Epithelial cell of proximal tubule (primary cell): Measurements from ENCODE around the genes DAPK2 and PDCD7.

DNA sequence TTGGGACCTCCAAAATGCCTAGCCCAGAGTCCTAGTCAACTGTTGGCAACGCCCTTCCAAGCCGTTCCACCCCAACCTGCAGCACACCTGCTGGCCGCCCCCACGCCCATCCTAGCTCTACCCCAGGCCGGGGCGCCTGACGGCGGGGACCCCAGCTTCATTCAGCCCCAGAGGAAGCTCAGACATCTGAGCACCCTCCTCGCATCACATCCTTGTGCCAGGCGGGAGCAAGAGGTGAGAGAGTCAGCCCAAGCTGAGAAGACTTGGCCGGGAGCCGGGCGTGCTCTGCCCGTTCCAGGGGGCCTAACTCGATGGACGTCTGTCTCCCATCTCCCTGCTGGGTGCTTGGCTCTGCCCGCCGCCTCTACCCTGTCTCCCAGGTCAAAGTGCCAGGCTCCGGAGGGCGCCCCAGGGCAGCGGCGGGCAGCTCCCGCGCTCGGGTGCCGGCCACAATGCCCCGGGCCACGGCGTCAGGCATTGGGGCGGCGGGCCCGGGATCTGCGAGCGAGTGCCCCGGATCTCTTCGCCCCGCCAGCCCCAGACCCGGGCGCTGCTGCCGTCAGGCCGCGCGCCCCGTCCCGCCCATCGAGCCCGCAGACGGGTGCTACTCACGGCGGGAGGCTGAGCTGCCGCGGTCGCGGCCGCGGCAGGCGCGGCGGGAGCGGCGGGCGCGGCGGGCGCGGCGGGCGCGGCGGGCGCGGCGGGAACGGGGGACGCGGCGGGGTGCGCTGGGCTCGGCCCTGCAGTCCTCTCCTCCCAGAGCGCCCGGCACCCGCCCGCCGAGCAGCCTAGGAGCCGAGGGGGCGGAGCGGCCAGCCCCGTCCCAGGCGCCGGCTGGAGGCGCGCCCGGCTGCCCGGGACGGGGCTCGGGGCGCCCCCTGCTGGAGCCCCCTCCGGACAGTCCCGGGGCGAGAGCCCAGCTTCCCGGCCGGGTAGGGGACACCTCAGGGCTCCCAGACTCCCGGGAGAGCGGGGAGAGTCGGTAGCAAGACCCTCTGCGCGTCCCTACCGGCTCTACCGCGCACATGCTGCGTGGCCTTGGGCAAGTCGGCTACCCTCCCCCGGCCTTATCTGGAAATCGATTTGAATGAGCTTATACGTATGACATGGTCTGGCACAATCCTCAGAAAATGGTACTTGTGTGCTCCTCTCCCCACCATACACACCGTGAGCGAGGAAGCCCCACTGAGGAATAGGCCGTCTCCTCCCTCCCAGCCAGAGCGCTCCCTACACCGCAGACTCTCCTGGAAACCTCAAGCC lies at the start of gene DAPK2:
Gene DAPK2, minus strand, starts transcription at position 800 of the 1,260 bp plus-strand sequence.
- RAMPAGE, long total RNA: no peak
- RRBS: 2% methylated on average over 34 of the region's 120 CpGs

GRCh38 chr15:64096266-64096938 lies 620 bp downstream of the SNX1 start:
- RAMPAGE, long total RNA: no peak
- RRBS: 3% methylated on average over 4 of the region's 29 CpGs

DNA sequence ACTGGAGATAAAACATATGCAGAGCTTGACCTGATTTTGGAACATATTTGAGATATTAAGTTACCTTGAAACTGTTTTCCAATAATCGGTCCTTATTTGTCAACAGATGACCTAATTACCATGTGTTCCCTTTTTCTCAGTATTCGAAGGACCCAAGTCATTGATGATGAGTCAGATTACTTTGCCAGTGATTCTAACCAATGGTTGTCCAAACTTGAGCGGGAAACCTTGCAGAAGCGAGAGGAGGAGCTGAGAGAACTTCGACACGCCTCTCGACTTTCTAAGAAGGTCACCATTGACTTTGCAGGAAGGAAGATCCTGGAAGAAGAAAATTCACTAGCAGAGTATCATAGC lies 21.8 kb downstream of the TRIP4 start:
- RAMPAGE, long total RNA: no peak
- RRBS: no CpG with 5 or more reads among the region's 7 CpGs

DNA sequence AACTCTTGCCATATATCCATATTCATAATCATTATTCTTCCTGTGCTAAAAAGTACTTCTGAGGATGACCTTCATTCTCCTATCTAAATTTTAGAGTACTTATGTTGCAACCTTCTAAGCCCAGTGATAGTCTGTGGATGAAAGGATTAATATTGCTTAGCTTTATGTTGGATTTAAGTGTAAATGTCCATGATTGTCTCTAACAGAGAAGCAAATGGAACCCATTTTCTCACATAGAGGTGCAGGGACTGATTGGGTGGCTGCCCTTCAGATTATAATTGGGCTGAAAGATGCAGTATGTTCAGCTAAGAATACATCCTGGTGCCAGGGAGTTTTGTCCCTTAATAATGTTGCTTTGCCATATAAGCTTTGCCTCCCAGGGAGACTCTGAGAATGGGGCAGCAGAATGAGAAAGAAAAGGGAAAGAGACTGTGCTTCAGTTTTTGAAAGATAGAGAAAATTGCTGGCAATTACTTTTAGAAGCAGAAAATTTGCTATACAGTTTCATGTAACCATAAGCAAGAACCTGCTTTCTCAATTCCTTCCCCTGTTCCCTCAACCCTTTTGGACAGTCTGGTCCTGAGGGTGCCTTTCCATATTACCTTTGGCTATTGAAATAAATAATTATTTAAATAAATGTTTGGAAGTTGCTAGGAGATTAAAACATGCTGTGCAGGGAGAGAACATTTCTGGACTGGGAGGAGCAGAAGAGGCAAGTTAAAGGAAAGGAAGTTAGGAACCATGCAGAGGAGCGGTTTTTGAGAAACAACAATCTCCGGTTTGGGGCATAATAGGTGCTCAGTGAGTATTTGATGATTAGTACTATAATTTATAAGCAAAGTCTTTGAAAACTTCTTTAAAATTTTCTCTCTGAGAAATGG lies 41.5 kb downstream of the ZNF609 start:
- RAMPAGE, long total RNA: no peak
- RRBS: no CpG with 5 or more reads among the region's 2 CpGs

DNA sequence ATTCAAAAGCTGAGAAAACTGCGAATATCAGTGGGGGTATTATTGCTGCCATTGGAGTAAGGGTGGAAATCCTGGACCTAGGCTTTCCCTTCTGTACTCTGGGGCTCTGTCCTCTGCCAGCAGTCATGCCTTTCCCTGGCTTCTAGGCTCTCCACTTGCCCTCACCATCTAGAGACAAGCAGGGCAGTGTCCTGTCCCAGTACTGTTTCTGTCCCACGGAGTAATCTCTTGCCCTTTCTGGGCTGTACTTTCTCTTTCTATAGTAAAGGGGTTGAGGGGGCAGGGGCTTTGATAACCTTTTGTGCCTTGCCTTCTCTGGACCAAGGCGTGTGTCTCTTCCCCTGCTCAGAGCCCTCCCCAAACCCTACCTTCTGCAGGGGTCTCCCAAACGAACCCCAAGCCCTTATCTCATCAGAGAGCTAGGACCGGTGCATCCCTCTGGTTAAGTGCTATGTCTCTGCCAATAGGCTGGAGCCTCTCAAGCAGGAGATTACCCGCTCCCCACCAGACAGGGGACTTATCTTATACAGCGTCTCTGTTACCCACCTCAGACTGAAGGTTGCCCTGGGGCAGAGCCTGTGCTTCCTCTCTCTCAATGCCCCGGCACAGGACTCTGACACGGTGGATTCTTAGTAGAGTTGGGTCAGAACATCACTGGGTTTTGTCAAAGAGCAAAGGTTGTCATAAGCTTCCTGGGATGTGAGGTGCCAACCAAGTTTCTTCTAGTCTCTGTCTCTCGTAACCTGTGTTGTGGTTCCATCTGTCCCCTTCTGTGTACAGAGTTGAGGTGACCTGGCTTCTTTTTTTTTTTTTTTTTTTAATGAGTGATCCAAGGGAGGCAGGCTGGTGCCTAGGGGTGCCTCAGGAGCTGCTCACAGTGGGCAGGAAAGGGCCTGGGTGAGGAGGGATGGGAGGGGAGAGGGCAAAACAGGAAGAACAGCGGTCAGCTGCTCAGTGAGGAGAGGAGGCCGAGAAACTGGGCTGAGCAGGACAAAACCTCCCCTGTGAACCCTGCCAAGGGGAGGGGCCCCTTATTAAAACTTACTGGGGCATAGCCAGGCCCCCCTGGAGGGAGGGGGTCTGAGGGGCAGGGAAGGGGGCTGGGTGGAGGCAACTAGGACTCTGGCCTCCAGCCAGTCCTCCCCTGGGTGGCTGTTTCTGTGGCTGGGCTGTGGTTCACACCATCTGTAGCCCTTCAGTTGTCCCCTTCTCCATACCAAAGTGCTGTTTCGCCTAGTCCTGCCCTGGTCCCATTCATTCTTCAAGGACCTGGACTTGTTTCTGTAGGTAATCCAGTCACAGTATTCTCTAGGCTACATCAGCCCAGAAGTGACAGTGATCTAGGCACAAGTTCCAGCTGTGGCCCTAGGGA lies 3.2 kb downstream of the PLEKHO2 start:
- RAMPAGE, long total RNA: no peak
- RRBS: no CpG with 5 or more reads among the region's 13 CpGs

DNA sequence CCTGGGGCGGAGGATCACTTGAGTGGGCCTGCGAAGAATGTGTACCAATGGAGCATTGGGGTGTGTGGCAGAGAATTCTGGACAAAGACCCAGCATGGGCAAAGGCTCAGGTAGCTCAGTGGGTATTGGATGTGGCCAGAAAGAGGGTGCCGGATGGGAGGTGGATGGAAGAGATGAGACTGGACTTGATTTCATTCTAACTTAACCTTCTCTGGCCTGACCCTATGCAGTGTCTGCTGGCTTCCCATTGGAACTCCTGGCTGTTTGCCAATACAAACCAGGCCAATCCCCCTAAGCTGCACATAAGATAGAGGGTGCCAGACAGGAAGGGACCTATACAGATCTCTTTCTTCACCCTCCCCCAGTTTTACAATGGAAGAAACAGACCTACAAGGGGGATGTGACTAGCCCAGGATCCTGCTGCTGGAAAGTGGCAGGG lies 1.2 kb downstream of the ANKDD1A start:
- RAMPAGE, long total RNA: no peak
- RRBS: no CpG with 5 or more reads among the region's 3 CpGs

DNA sequence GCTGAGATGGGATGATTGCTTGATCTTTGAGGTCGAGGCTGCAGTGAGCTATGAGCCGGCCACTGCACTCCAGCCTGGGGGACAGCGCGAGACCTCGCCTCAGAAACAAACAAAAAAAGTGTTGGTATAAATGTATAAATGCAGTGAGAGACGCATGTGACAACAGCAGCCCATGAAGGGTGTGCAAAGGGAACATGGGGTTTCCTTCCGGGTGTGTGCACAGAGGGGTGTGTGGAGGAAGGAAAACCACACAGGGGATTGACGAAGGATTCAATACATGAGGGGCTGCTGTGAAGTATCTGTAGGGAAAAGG lies 1.2 kb downstream of the MTFMT start:
- RAMPAGE, long total RNA: no peak
- RRBS: no CpG with 5 or more reads among the region's 8 CpGs

DNA sequence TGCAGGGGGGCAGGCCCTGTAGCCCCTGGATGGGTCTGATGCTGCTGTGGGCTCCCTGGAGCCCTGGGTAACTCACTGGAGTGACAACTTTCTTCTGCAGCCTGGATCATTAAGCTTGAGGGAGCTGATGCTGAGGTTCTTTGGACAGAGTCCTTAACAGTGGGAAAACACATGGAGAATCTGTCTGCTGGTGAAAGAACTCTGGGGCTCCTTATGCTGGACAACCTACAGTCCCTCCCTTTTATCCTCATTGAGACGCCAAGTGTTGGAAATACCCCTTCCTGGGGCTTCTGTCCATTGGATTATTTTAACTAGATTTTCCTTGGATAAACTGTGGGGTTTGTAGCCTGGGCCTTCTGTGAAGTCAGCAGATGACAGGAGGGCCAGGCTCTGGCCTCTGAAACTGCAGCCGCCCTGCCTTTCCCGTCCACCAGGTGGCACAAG lies 8.9 kb downstream of the SLC51B start:
- RAMPAGE, long total RNA: no peak
- RRBS: no CpG with 5 or more reads among the region's 3 CpGs

GRCh38 chr15:65069287-65069829 lies 1.6 kb upstream of the RASL12 start:
- RAMPAGE, long total RNA: no peak
- RRBS: no CpG with 5 or more reads among the region's 4 CpGs

DNA sequence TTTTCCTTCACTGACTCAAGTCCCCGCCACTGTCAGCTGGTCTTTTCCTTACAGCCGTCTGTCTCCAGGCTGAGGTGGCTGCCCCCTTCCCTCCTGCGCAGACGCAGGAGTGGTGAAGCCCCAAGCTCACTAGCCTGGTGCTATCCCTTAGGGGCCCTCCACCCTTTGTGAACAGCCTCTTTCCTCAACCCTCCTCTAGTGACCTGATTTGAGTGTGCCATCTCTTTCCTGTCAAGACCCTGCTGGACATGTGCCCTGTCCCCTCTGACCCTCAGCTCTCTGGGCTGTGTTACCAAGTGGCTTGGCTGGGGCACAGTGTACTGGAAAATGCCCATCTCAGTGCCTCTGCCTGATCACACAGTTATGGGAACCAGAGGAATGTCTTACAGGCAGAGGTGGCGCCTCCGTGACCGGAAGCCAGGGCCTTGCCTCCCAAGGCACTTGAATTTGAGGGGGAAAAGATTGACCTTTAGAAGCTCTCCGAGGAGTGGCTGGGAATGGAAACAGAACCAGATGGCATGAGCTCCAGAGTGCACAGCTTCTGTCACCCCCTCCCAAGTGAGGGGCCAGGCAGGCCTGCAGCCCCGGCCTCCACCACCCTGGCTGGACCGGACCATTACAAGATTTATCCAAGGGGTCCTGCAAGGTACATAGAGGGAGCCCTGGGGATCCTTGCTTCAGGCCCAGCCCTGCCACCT lies 8.8 kb downstream of the KBTBD13 start:
- RAMPAGE, long total RNA: no peak
- RRBS: no CpG with 5 or more reads among the region's 10 CpGs

DNA sequence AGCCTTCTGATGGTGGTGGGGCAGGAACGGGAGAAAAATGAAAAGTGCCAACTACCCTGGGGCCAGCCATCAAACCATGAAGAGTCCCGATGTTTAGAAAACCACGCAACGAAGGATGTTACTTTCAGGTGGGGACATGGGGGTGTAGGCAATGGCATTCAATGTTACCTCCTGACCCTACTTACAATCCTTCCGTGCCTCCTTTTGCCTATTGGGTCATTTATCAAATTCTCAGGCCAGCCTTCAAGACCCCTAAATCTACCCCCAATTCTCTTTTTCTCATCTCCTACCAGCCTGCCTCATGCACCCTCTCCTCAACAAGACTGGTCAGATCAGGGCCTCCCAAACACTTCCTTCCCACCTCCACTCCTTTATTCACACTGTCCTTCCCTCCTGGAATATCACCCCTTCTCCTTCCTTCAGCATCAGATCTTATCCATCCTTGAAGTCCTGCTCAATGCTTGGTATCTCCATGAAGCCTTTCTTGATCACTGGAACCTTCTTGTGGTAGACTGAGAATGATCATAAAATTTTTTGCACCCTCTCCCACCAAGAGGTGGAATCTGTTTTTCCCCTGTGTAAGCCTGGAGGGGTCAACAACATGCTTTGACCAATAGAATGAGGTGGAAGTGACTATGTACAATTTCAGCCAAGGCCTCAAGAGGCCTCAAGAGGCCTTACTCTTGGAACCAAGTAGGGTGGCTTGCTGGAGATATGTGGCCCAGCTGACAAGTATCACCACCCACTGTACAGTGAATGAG lies 16.9 kb downstream of the UBAP1L start:
- RAMPAGE, long total RNA: no peak
- RRBS: no CpG with 5 or more reads among the region's 5 CpGs

DNA sequence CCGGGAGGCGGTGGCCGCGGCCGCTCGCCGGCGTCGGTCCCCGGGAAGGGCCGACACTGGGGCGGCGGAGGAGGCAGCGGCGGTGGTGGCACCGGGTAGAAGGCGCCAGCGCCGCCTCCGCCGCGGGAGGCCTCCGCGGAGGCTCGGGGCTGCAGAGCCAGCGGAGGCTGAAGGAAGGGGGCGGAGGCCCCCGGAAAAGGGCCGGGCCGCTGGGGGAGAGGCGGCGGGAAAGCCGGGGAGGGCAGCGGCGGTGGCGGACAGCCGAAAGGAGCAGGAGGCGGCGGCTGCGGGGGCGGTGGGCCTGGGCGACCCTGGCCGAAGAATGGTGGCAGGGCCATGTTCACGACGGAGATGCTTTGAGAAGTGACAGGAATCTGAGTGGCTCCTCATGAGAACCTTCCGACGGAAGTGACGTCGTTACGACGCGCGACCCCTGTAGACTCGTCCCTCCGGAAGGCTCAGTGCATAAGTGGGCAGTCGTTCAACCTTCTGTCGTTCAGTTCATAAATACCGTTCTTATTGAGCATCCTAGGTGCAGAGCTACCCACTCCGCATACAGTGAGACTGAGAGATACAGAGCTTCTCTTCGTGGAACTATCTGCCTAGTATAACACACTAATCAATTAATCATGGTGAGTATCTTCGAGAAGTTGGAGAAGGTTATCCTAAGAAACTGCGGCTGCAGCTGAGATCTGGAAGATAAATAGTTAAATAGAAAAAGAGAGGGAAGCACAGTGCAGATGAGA lies at the start of gene PDCD7:
Gene PDCD7, minus strand, starts transcription at position 365 of the 746 bp plus-strand sequence.
- RAMPAGE, long total RNA: no peak
- RRBS: 1% methylated on average over 14 of the region's 62 CpGs

- RAMPAGE, long total RNA: no peak
- RRBS: no CpG with 5 or more reads among the region's 4 CpGs
Observed at GRCh38 chr15:65311831-65312335, 25.2 kb upstream of the PARP16 start.

- RAMPAGE, long total RNA: no peak
- RRBS: no CpG with 5 or more reads among the region's 1 CpG
Observed at GRCh38 chr15:65686652-65687029, 64.9 kb downstream of the SLC24A1 start.

DNA sequence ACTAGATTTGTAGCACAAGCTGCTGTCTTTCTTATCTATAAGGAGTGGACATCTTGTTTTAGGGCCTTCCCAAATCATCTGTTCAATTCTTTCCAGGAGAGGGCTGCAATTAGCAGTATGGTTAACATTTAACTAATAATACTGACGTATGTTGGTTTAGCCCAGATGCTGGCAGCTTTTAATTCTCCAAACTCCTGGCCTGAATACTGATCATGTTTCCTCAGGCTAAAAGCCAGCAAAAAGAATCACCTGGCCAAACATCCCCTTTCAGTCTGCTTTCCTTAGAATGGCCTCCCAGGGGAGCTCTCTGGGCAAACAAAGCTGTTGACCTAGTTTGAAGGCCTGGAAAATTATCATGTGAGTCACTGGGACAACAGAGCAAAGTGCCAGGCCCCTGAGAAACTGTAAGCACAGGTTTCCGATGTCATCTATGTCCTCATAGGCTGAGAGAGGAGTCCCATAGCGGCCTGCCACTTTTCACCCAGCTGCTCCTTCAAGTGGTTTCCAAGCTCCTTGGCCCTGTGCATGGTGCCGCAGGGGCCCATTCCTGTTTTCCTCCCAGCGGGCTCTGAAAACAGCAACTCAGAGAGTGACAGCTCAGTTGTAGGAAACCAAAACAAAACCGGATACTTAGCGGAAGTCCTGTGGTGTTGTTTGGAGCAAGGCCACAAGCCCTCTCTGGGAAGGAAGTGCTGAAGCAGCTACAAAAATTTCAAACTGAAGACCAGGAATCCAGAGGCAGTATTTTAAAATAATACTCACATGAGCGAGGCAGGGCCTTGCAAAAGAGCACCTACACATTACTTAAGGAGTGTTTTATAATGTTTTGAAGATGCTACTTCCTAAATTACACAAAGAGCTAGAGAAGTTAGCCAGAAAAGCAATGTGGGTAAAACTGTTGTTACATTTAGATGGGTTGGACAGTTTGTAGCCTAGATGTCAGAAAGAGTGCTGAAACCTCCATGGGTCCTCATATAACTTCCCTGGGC lies 36.5 kb upstream of the RAB11A start:
- RAMPAGE, long total RNA: no peak
- RRBS: no CpG with 5 or more reads among the region's 8 CpGs

DNA sequence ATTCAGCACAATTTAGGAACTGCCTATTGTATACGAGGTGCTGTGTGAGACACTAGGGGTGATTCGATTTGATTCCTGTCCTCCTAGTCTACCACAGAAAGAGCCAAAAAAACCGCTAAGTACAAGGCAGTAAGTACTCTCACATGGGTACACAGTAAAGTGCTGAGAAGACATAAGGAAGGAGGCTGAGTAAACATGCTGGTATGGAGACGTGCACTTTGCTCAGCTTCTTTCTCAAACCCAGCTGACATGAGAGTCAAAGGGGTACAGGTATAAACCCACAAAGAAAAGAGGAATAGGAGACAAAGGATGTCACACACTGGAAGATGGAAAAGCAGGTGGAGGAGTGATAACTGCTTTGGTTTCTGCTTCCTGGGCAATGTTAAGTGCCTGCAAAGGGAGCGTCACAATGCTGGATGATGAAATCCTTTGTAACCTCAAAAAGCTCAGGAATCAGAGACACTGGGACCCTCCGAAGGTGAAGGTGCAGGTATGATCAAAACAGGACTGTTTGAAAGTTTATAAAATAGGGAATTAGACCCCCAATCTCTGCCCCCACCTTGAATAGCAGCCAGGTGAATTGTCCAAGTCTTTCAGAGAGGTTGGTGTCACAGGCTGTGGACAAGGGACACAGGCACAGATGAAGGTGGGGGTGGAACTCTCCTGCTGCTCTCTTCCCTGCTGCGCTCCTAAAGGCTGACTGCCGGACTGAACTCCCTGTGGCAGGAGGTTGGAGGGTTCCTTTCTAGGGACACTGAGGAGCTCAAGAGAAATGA lies 101.8 kb downstream of the RAB11A start:
- RAMPAGE, long total RNA: no peak
- RRBS: no CpG with 5 or more reads among the region's 8 CpGs

- RAMPAGE, long total RNA: no peak
- RRBS: 5% methylated on average over 18 of the region's 45 CpGs
Observed at GRCh38 chr15:65981814-65982765, 112.8 kb downstream of the RAB11A start.

GRCh38 chr15:66163514-66164051 lies 90.0 kb downstream of the MEGF11 start:
- RAMPAGE, long total RNA: no peak
- RRBS: no CpG with 5 or more reads among the region's 11 CpGs

DNA sequence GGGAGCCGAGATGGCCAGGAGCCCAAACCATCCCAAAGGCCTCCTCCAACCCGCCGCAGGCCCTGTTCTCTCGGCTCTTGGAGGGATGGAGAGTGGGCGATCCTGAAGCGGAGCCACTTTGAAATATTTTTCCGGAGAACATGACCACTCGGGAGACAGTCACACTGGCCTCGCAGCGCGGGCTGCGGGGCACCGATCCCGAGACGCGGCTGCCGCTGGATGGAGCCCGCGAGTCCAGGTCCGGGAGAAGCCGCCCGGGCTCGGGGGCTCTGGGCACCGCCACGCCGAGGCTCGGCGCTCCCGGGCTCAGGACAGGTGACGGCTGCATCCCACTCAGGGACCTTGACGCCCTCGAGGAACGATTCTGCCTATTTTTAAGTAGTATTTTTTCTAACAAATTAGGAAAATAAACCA lies 1.2 kb downstream of the MEGF11 start:
- RAMPAGE, long total RNA: no peak
- RRBS: 1% methylated on average over 12 of the region's 33 CpGs

- RAMPAGE, long total RNA: no peak
- RRBS: no CpG with 5 or more reads among the region's 4 CpGs
Observed at GRCh38 chr15:66466706-66467180, 30.8 kb downstream of the SNAPC5 start.